ENCODE measurements around a stretch of chr2.

DNA sequence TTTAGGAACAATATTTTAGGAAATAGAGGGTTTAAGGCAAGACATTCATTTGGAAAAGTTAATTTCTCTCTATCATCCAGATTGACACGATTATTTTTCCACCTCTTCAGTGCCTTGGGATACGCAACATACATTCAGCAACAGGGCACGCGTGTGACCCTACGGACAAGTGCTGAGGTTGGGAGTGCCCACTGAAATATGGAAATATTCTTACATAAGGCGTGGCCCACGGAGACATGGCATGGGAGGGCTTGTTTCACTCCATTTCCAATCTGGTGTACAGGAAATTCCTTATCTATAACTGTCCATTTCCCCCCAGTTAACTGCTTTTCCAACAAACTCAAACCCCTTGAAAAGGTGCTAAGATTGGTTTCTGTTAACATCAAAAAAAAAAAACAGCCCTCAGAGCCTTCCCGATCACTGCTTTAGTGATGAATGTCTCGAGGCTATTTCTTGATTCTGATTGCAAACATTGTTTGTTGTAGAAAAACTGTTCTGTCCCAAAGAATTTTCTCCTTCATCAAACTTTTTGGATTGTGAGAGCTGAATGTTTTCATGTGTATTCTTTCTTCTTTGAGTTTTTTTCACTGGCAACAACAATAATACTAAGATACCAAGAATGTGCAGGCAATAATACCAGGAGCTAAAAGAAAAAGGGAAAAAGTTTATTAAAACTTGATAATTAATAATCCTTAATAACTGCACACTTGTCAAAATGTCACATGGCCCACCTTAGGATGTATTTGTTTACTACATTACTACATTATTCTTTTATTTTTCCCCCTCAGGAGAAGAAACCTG is 21.0 kb upstream of the KIDINS220 start:
- RRBS, 2 experiments, result no CpG with 5 or more reads among the region's 9 CpGs
CAGE:
- cytosol, long polyA minus RNA, result no peak
- cytosol, long polyA plus RNA, result no peak
- long polyA plus RNA, result no peak
- nucleus, long polyA minus RNA, result no peak
- nucleus, long polyA plus RNA, result no peak

GRCh38 chr2:8996764-8997742 is 6.4 kb downstream of the MBOAT2 start:
- RRBS, 2 experiments, result no CpG with 5 or more reads among the region's 12 CpGs
CAGE:
- cytosol, long polyA minus RNA, result no peak
- cytosol, long polyA plus RNA, result no peak
- long polyA plus RNA, result no peak
- nucleus, long polyA minus RNA, result no peak
- nucleus, long polyA plus RNA, result no peak

- RRBS, 2 experiments, result no CpG with 5 or more reads among the region's 1 CpG
CAGE:
- cytosol, long polyA minus RNA, result no peak
- cytosol, long polyA plus RNA, result no peak
- long polyA plus RNA, result no peak
- nucleus, long polyA minus RNA, result no peak
- nucleus, long polyA plus RNA, result no peak
Observed at GRCh38 chr2:9178231-9178744, 28.3 kb upstream of the ASAP2 start.

DNA sequence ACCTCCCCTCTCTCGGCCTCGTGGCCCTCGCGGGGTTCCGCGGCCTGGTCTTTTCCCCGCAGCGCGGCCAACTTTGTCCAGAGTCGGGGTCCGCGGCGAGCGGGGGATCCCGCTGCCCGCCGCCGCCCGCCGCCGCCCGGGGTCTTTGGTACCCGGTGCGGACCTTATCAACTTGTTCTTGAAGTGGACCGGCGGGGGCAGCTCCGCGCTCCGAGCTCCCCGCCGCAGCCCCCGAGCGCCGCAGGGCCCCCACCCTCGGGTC is 753 bp downstream of the ASAP2 start:
- RRBS, 2 experiments, result under 1% methylated on average over 10 of the region's 35 CpGs
CAGE:
- cytosol, long polyA minus RNA, result no peak
- cytosol, long polyA plus RNA, result no peak
- long polyA plus RNA, result no peak
- nucleus, long polyA minus RNA, result no peak
- nucleus, long polyA plus RNA, result no peak

DNA sequence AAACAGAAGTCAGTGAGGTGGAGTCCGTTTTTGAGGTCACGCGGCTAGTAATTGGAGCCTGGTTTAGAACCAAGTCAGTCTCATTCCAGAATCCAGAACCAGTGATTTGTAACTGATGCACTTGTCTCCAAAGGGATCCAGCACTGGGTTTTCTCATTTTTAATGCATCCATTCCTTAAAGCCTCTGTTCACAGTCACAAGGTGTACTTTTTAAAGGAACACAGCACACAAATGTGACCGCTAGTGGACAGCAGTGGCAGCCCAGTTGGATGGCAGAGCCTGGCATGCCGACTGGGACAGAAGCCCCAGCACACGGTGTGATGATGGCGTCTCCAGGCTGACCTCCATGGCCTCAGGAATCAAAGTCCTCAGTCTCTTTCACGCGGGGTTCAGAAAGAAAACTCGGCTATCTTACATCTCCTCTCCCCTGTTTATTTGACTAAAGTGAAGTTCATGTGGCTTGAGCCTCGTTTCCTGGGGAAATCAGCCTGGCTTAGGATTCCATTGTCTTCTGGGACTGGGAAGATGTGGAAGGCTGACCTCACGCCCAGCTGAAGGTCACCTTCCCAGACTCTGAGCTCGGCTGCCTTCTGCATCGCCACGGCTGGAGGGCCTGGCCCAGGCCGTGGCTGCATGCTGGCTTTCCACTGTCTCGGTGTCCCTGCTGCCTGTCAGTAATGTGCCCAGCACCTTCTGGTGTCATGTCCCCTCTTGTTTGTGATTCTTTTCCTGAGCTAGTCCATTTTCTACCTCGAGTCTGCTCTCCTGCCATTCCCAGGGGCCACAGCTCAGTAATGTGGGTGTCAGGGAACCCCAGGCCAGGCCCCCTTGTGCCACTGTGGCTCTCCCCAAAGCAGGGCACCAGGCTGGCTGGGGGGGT is 56.1 kb downstream of the ASAP2 start:
- RRBS, 2 experiments, result no CpG with 5 or more reads among the region's 18 CpGs
CAGE:
- cytosol, long polyA minus RNA, result no peak
- cytosol, long polyA plus RNA, result no peak
- long polyA plus RNA, result no peak
- nucleus, long polyA minus RNA, result no peak
- nucleus, long polyA plus RNA, result no peak

- RRBS, 2 experiments, result no CpG with 5 or more reads among the region's 5 CpGs
CAGE:
- cytosol, long polyA minus RNA, result no peak
- cytosol, long polyA plus RNA, result no peak
- long polyA plus RNA, result no peak
- nucleus, long polyA minus RNA, result no peak
- nucleus, long polyA plus RNA, result no peak
Observed at GRCh38 chr2:9321264-9321703, 102.0 kb downstream of the ITGB1BP1 start.

- RRBS, 2 experiments, result no CpG with 5 or more reads among the region's 10 CpGs
CAGE:
- cytosol, long polyA minus RNA, result no peak
- cytosol, long polyA plus RNA, result no peak
- long polyA plus RNA, result no peak
- nucleus, long polyA minus RNA, result no peak
- nucleus, long polyA plus RNA, result no peak
Observed at GRCh38 chr2:9336790-9337577, 86.3 kb downstream of the ITGB1BP1 start.

GRCh38 chr2:9339561-9340115 is 83.7 kb downstream of the ITGB1BP1 start:
- RRBS, 2 experiments, result no CpG with 5 or more reads among the region's 8 CpGs
CAGE:
- cytosol, long polyA minus RNA, result no peak
- cytosol, long polyA plus RNA, result no peak
- long polyA plus RNA, result no peak
- nucleus, long polyA minus RNA, result no peak
- nucleus, long polyA plus RNA, result no peak

GRCh38 chr2:9350357-9351056 is 72.8 kb downstream of the ITGB1BP1 start:
- RRBS, 2 experiments, result no CpG with 5 or more reads among the region's 12 CpGs
CAGE:
- cytosol, long polyA minus RNA, result start-site peak on the plus strand at chr2:9350808-9350894, 17 reads
- cytosol, long polyA plus RNA, result no peak
- long polyA plus RNA, result no peak
- nucleus, long polyA minus RNA, result no peak
- nucleus, long polyA plus RNA, result no peak

- RRBS, 2 experiments, result no CpG with 5 or more reads among the region's 12 CpGs
CAGE:
- cytosol, long polyA minus RNA, result no peak
- cytosol, long polyA plus RNA, result no peak
- long polyA plus RNA, result no peak
- nucleus, long polyA minus RNA, result no peak
- nucleus, long polyA plus RNA, result no peak
Observed at GRCh38 chr2:9610716-9611685, 19.8 kb downstream of the YWHAQ start.

- RRBS, 2 experiments, result 0% methylated on average over 3 of the region's 7 CpGs; no CpG with 5 or more reads in 1 of the 2 experiments
CAGE:
- cytosol, long polyA minus RNA, result no peak
- cytosol, long polyA plus RNA, result no peak
- long polyA plus RNA, result no peak
- nucleus, long polyA minus RNA, result no peak
- nucleus, long polyA plus RNA, result no peak
Observed at GRCh38 chr2:9702842-9703319, 72.1 kb upstream of the YWHAQ start.

DNA sequence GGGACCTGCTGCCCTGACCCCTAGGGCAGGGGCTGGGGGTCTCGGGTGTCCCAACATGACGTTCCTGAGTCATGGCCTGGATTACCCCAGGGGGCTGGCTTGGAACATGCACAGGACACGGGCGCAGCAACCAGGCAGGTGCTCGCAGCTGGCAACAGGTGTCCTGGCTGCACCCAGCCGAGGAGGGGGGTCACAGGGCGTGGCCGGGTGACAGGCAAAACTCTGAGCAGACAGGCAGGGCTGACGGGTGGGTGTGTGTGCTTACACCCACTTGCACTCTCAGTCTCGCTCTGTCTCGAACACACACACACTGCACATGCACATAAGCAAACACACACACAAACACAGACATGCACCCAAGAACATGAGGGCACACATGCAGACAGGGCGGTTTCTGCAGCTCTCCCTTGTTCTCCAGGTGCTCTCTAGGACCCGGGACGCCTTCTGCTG is 33.8 kb upstream of the TAF1B start:
- RRBS, 2 experiments, result no CpG with 5 or more reads among the region's 14 CpGs
CAGE:
- cytosol, long polyA minus RNA, result no peak
- cytosol, long polyA plus RNA, result no peak
- long polyA plus RNA, result no peak
- nucleus, long polyA minus RNA, result no peak
- nucleus, long polyA plus RNA, result no peak

DNA sequence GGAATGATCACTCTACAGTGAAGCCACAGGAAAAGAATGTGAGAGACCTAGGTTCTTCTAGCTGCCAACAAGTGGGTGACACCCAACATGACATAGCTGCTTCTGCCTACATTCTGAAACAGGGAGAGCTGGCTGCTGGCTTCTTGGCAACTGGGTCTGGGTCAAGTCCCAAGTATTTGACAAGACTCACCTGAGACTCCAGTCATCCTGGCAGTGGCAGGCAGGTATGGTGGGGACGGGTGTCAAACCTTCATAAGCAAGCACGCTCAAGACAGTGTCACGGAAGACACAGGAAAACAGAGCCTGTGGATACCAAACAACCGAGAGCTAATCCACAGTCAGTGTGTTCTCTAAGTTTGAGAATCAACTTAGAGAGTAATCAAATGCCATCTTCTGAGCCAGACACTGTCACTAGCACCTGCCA is 7.0 kb upstream of the GRHL1 start:
- RRBS, 2 experiments, result no CpG with 5 or more reads among the region's 4 CpGs
CAGE:
- cytosol, long polyA minus RNA, result no peak
- cytosol, long polyA plus RNA, result no peak
- long polyA plus RNA, result no peak
- nucleus, long polyA minus RNA, result no peak
- nucleus, long polyA plus RNA, result no peak

DNA sequence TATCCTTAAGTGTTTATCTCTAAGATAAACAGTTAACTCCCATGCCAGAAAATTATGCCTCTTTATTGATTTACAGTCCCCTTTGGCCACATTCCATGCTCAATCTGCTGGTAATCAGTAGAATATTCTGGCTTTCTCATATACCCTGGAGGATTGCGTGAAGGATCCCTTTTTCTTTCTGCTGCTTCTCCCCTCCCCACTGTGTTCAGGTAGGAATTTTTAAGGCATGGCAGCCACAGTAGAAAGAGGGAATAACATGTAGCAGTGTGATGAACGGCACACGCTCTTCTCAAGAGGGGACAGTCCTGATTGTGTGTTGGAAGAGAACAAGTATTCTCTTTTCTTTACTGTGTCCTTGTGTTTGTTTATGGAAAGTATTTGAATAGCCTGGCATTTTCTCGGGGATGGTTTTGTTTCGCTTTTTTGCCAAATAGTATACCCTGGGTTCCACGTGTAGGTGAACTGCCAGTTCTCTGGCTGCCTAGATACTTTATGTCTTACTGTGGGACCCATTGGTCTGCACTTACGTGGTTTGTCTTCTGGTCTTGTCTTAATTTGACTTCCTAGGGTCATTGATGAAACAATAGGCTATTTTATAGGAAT is 2.8 kb downstream of the GRHL1 start:
- RRBS, 2 experiments, result no CpG with 5 or more reads among the region's 7 CpGs
CAGE:
- cytosol, long polyA minus RNA, result no peak
- cytosol, long polyA plus RNA, result no peak
- long polyA plus RNA, result no peak
- nucleus, long polyA minus RNA, result no peak
- nucleus, long polyA plus RNA, result no peak

GRCh38 chr2:10047665-10048639 is 4.6 kb downstream of the KLF11 start:
- RRBS, 2 experiments, result 71% methylated on average over 1 of the region's 19 CpGs; no CpG with 5 or more reads in 1 of the 2 experiments
CAGE:
- cytosol, long polyA minus RNA, result no peak
- cytosol, long polyA plus RNA, result no peak
- long polyA plus RNA, result no peak
- nucleus, long polyA minus RNA, result no peak
- nucleus, long polyA plus RNA, result no peak

- RRBS, 2 experiments, result 24 to 25% methylated on average over 25 of the region's 60 CpGs
CAGE:
- cytosol, long polyA minus RNA, result no peak
- cytosol, long polyA plus RNA, result no peak
- long polyA plus RNA, result no peak
- nucleus, long polyA minus RNA, result no peak
- nucleus, long polyA plus RNA, result no peak
Observed at GRCh38 chr2:10080429-10081455, 531 bp upstream of the CYS1 start.

- RRBS, 2 experiments, result no CpG with 5 or more reads among the region's 17 CpGs
CAGE:
- cytosol, long polyA minus RNA, result no peak
- cytosol, long polyA plus RNA, result no peak
- long polyA plus RNA, result no peak
- nucleus, long polyA minus RNA, result no peak
- nucleus, long polyA plus RNA, result no peak
Observed at GRCh38 chr2:10300955-10301735, 1.6 kb upstream of the HPCAL1 start.

DNA sequence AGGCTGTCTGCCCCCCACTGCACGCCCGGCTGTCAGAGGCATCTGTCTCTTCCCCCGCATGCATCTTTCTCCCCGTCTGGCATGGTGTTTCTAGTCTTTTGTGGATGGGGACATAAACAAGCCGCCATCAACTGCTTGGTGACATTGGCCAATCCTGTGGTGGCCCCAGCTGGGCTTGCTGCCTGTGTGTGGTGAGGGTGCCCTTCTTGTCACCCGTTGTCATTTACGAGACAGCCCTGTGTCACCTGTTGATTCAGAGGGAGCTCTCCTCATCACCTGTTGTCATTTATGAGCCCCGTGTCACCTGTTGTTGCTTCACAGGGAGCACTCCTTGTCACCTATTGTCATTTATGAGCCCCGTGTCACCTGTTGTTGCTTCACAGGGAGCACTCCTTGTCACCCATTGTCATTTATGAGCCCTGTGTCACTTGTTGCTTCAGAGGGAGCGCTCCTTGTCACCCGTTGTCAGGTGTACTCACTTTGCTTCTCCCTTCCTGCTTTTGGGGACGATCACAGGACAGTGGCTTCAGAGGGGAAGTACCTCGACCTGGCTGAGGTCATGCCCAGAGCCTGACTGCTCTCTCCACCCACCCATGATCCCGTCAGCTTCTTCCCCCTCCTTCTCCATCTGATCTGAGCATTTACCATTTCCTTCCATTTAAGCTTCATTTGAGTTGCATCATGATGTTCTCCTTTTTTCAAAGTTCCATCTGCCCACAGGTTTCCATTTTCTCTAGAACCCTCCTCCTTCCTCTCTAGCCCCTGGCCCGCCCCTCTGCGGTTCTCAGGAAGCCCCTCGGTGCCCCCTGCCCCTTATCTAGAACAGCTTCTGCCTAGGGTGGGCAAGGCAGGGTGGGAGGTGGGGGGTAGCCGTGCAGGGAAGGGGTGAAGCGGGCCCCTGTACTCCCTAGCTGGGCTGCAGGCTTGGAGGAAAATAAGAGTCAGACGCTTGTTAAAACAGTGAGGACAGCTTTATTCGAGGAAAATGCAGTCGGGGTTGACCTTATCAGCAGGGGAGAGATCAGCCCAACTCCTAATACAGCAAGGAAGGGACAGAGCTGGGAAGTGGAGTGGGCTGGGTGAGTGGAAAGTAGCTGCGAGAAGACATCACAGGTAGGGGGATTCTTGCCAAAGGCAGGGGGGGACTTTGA is 29.3 kb downstream of the HPCAL1 start:
- RRBS, 2 experiments, result 96 to 97% methylated on average over 2 of the region's 23 CpGs
CAGE:
- cytosol, long polyA minus RNA, result no peak
- cytosol, long polyA plus RNA, result no peak
- long polyA plus RNA, result no peak
- nucleus, long polyA minus RNA, result no peak
- nucleus, long polyA plus RNA, result no peak

- RRBS, 2 experiments, result no CpG with 5 or more reads among the region's 16 CpGs
CAGE:
- cytosol, long polyA minus RNA, result no peak
- cytosol, long polyA plus RNA, result no peak
- long polyA plus RNA, result no peak
- nucleus, long polyA minus RNA, result no peak
- nucleus, long polyA plus RNA, result no peak
Observed at GRCh38 chr2:10365710-10366103, 63.0 kb downstream of the HPCAL1 start.

- RRBS, 2 experiments, result 5% methylated on average over 4 of the region's 49 CpGs
CAGE:
- cytosol, long polyA minus RNA, result no peak
- cytosol, long polyA plus RNA, result no peak
- long polyA plus RNA, result no peak
- nucleus, long polyA minus RNA, result no peak
- nucleus, long polyA plus RNA, result no peak
Observed at GRCh38 chr2:10432186-10433061, 15.7 kb downstream of the ODC1 start.

Data from HepG2 (cell line).